Metastatic Pancreatic Carcinoma in the Ovary (tissue), 1 donor: ENCODE results near the gene SUMF1.

DNA sequence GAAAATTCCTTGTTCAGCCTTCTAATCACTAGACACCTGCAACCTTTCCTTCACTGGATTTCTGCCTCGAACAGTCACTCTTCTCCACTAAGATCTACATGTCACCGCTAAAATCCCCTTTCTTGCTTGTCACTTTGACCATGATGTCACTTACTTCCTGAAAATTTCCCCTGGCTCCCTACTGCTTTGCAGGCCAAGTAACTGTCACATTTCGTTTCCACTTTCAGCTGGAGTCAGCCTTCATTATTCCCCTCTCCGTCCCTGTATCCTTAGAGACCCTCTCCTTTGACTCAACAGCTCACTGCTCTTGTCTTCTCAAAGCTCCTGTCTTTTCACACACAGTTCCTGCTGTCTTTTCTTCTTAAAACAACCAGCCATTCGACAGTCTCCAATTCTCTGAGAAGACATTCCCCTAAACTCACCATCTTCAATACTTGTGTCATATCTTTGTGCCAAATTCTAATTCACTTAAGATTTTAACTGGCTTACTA, 15.9 kb downstream of the CHL1 start:
- PRO-cap: no peak

DNA sequence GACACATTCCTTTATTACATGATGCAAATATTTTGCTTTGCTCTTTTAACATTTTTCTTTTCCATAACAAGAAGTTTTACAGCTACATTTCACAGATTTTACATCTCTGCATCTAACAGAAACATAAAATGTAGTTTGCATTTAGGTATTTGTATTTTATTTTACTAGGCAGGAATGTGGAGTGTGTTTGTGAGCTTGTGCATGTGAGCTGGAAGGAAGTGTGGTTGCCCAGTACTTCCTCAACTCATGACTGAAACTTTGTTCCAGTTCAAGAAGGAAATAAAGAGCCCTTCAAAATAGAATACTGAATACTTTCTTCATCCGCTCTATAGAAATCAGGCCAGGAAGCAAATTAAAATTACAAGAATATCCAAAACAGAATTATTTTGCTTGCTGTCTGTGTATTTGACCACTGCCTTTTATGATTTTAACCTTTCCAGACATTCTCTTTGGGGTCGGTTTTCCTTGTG, 81.3 kb downstream of the CHL1 start:
- PRO-cap: no peak

DNA sequence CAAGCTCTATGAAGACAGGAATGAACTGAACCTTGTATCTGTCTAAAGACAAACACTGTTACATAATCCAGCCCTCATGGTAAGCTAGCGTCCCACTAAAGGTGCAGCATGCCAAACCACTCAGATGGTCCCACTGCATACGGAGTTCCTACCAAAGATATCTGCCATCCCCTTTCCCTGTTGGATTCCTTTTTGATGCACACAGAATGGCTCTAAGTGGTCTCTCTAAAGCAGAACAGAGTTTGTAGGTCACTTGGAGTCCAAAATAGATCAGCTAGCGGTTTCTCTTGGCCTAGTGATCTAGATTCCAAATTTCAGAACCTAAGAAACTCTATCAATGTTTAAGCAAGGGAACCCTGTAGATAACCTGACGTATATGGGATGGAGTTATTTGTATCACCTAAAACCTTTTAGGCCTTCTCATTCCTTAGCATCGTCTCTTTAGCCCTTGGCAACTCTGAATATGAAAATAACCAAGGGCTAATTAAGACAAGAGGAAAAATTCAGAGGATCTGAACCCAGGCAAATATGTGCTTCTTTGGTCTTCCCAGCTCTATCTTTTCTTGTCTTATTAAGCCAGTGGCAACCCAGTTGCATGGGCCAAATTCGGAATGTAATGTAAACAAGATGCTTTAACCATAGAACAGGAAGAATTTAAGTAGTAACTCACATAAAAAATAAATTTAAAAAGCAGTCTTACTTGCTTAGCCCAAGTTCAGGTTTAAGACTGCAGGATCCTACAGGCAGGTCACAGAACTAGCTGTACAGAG, 16.4 kb downstream of the CRBN start:
- PRO-cap: no peak

- PRO-cap: no peak
Measured at GRCh38 chr3:3173359-3173814, 6.1 kb downstream of the CRBN start.

DNA sequence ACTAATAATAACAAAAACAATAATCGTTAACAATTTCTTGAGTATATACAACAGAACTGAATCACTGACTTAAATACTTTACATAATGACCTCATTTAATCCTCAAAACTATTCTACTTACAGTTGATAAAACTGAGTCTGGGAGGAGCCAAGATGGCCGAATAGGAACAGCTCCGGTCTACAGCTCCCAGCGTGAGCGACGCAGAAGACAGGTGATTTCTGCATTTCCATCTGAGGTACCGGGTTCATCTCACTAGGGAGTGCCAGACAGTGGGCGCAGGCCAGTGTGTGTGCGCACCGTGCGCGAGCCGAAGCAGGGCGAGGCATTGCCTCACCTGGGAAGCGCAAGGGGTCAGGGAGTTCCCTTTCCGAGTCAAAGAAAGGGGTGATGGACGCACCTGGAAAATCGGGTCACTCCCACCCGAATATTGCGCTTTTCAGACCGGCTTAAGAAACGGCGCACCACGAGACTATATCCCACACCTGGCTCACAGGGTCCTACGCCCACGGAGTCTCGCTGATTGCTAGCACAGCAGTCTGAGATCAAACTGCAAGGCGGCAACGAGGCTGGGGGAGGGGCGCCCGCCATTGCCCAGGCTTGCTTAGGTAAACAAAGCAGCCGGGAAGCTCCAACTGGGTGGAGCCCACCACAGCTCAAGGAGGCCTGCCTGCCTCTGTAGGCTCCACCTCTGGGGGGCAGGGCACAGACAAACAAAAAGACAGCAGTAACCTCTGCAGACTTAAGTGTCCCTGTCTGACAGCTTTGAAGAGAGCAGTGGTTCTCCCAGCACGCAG, 163.9 kb downstream of the LRRN1 start:
- PRO-cap: no peak

GRCh38 chr3:4320325-4321078, 17.3 kb downstream of the SETMAR start:
- PRO-cap: no peak

- PRO-cap: no peak
Measured at GRCh38 chr3:4366137-4366810, 63.1 kb downstream of the SETMAR start.

DNA sequence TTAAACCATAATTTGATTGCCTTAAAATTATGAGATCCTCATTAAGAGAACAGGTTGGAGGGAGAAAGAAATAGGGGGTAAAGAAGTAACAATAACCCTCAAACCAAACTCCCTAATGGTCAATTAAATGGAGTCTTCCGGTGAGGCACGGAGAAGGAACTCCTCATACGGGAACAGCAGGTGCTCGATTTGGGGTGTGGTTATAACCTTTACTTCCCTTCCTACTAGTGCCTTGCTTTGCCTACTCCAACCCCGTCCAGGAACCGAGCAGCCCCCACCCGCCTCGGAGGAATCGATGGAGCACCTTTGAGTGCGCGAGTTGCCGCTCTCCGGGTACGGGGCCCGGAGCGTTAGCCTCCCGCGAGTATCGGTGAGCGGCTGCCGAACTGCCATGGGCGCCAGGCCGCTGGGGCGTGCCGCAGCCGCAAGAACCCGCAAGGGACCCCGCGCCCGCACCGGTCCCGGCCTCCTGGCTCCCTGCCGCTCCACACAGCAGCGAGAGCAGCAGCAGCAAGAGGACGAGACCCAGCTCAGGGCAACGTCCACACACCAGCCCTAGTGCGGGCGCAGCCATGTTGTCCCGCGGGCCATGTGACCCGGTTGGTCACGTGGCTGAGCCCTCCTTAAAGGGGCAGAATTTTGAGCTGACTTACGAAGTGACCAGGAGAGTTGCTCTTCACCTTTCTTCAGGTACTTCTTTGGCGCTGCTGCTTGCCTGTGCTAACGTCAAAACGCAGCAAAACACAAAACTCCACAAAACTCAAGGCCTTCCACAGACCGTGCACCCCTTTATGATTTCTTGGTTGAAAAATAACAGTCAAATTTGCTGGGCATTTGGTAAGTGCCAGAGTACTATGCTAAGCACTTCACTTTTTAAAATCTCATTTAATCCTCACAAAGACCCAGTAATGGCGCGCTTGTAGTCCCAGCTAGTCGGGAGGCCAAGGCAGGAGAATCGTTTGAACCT, at the start of gene SUMF1:
SUMF1 (minus strand) TSS at position 598 of the 967 bp plus-strand sequence.
- PRO-cap: bidirectional peak, plus-strand start at position 654 of the sequence, minus-strand start at position 591 of the sequence

- PRO-cap: no peak
Measured at GRCh38 chr3:4512928-4513366, 19.8 kb downstream of the ITPR1 start.

- PRO-cap: bidirectional peak, plus-strand start at chr3:4757417, minus-strand start at chr3:4757149
Measured at GRCh38 chr3:4756968-4758059, 221.9 kb upstream of the BHLHE40 start.

GRCh38 chr3:4906052-4906759, 73.0 kb upstream of the BHLHE40 start:
- PRO-cap: no peak

DNA sequence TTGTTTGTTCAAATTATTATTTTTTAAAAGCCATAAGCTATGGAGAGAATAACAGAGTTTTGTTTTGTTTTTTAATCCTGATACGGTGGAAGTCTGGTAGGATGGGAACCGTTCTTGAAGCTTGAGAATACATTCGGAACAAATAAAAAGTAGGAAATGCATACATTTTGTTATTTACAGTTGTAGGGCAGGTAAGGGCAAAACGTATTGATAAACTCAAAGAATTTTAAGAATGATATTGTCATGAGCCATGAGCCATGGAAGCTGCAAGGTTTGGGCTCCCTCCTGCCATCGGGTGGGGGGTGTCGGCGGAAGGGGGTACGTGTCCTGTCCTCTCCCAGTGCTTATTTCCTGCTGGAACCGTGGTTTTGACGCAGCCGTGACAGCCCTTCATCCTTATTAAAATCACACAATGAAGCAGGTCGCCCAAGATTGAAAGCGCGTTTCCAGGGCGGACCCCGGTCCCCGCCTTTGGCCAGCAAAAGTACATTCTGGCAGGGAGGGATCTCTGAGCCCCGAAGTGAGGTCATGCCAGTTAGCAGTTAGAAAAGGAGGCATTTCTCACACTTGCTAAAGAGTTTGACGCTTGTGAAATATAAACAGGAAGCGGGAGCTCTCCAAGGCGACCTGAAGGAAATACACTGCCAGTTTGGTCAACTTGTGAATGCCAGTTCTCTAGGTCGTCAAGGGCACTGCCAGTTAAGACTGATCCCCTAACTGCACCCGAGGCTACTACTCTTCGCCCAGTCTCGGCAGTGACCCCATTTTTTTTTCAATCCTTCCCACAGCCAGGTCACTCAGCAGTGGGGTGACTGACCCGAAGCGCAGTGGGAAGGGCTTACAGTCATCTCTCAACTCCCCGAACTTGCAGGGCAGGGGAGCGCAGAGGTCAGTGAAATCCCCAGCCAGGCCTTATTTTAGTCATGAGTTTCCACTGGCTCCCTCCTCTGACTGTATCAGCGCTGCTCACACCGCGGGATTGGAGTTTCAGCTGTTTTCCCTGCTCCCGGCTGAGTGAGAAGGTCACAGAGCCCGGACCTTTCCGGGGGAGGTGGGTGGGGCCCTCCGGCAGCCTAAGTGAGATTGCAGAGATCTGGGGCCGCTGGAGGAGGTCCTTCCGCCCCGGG, 2.2 kb upstream of the BHLHE40 start:
- PRO-cap: bidirectional peak, plus-strand start at position 429 of the sequence, minus-strand start at position 407 of the sequence; bidirectional peak, plus-strand start at position 1,088 of the sequence, minus-strand start at position 1,012 of the sequence

GRCh38 chr3:4978724-4979051, 549 bp upstream of the BHLHE40 start:
- PRO-cap: bidirectional peak, plus-strand start at chr3:4978916, minus-strand start at chr3:4978620

GRCh38 chr3:4981668-4982169, 2.5 kb downstream of the BHLHE40 start:
- PRO-cap: bidirectional peak, plus-strand start at chr3:4981916, minus-strand start at chr3:4981919

DNA sequence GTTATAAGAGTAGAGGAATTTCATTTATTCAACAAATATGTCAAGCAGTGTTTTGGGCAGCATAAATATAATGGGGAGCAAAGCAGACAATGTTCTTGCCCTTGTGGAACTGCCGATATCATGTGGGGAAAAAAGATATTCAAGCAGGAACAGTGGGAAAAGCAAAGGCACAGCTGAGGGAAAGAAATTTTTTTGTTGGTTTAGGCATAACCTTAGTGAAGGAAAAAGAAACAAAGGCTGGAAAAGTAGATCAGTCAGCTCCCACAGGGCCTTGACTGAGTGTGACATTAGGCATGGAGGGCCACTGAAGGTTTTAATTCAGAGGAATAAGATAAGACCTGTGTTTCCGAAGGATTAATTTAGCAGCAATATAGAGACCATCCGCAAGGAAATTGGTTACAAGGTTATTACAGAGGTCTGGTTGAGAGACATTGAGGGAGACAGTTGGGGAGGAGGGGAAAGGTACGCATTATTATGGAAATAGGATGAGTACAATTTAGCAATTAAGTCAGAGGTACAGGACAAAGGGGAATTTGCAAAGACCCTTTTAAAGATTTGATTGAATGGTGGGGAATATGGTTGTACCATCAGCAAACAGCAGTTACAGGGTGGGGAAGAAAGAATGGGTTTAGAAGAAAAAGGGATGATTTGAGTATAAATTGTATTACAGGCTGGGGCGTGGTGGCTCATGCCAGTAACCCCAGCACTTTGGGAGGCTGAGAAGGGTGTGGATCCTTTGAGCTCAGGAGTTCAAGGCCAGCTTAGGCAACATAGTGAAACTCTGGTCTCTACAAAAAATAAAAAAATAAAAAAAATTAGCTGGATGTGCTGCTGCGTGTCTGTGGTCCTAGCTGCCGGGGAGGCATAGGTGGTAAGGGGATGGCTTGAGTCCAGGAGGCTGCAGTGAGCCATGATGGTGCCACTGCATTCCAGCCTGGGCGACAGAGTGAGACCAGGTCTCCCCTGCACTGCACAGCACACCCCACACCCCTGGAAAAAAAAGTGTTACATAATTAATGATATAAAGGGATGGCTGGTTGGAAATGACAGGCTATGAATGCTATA, 11.2 kb downstream of the ARL8B start:
- PRO-cap: no peak

- PRO-cap: no peak
Measured at GRCh38 chr3:5207928-5208451, 20.5 kb downstream of the EDEM1 start.

DNA sequence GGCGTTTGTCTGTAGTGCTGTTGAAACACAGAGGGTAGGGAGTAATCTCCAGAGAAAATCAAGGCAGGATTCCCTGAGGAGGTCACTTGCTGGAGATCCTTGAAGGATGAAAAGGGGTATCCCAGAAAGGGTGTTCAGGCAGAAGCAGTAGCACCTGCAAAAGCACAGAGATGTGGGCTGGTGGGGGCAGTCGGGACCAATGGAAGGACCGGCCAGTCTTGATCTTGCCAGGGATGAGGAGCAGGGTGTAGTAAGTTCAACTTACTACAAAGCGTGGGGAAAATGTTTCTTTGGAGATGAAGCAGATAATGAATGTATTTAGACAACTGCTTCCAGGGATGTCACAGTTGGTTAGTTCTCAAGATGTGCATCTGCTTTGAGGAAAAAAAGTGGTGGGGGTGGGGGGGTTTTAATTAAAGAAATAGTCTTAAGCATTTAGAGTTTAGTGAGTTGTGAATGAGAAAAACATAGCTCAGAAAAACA, 27.4 kb downstream of the EDEM1 start:
- PRO-cap: no peak

- PRO-cap: no peak
Measured at GRCh38 chr3:5301774-5302275, 114.3 kb downstream of the EDEM1 start.

DNA sequence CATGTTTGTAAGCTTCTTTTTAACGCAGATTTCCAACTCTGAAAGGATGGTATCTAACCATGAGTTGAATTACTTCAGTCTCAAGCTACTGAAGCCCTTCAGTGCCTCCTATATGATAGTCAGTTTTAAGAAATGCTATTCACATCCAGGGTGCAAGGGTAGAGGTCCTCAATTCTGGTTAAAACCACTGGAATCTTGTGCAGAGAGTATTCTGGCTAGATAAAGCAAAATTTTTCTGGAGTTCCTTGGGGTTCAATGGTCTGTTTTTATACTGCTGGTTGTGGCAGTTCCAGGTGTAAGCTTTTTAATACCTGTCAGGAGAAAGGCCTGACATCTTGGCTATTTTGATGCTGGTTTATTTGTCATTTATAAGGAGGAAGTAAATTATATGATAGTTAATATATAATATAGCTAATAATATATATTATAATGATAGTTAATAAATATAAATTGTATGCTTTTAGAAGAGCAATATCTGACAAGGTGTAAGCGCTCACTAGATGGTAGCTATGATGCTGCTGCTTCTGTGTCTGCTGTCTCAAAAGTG, 801.1 kb downstream of the EDEM1 start:
- PRO-cap: no peak

- PRO-cap: no peak
Measured at GRCh38 chr3:7554363-7554776, 693.5 kb downstream of the GRM7 start.